Tongue (tissue), 2 donors: ENCODE measurements around the genes EMP1, MGP and ERP27.

DNA sequence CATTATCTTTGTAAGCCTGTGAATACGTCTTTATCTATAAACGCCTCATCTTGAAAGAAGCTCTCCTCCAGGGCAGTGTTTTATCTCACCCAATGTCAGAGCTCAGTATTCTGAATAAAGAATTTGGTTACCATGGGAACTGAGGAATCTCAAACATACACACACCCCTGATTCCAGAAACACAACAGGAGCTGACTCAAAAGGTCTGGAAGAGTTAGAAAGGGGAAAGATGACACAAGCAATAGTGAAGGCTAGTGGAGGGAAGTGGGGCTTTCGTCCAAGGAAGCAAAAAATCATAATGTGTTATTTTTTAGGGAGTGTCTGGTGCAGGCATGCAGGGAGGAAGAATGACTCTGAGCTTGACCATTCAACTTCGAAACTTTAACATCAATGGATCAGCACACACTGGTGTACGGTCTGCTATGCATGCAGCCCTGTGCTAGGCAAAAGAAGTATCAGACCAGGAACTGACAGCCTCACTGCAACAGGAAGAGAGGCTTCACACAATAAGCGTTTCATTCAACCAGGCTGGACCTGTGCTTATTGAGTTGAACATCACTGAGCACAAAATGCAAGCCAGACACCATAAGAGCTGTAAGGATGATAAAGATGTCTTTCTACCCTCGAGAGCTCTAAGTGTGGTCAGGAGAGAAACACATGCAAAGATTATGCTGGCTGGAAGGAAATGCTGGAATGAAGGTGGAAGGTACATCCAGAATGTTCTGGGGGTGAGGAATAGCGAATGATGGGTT, 20.2 kb downstream of the HEBP1 start:
- RAMPAGE, long total RNA: no peak

DNA sequence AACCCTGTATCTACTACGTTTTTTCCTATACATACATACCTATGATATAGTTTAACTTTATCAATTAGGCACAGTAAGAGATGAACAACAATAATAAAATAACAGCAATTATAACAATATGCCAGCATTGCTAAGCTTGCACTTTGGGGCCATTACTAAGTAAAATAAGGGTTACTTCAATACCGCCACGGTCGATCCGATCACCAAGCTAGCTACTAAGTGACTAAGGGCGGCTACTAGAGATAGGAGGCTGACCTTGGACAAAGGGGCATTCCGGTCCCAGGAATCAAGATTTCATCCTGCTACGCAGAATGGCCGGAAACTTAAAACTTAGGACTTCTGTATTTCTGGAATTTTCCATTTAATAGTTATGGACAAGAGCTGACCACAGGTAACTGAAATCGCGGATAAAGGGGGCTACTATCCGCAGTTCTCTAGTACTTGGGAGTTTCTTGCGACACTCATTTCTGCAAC, 811 bp downstream of the HEBP1 start:
- RAMPAGE, long total RNA: no peak

DNA sequence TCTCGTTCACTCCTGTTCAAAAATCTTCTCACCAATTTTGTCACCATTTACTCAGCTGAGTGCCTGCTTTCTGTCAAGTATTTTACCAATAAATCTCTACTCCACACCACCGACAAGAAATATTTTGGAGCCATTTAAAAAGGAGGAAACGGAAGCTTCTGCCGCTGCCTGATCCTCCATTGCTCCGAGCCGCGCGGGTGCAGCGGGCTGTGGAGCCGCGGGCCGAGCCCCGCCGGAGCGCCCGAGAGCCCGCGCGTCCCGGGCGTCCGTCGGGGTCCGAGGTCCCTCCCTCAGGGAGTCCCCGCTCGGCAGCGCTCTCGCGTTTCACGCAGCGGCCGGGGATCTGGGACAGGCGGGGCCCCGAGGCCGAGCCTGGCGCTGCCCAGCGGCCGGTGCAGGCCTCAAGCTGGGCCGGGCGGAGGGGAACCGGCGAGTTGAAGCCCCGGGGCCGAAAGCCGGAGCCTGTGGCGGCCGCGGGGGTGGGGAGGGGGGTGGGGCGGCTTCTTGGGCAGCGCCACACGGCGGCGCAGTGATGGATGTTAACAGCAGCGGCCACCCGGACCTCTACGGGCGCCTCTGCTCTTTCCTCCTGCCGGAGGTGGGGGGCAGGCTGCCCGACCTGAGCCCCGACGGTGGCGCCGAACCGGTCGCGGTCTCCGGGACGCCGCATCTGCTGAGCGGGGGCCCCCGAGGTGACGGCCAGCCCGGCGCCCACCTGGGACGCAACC, 1.1 kb upstream of the HEBP1 start:
- RAMPAGE, long total RNA: no peak

DNA sequence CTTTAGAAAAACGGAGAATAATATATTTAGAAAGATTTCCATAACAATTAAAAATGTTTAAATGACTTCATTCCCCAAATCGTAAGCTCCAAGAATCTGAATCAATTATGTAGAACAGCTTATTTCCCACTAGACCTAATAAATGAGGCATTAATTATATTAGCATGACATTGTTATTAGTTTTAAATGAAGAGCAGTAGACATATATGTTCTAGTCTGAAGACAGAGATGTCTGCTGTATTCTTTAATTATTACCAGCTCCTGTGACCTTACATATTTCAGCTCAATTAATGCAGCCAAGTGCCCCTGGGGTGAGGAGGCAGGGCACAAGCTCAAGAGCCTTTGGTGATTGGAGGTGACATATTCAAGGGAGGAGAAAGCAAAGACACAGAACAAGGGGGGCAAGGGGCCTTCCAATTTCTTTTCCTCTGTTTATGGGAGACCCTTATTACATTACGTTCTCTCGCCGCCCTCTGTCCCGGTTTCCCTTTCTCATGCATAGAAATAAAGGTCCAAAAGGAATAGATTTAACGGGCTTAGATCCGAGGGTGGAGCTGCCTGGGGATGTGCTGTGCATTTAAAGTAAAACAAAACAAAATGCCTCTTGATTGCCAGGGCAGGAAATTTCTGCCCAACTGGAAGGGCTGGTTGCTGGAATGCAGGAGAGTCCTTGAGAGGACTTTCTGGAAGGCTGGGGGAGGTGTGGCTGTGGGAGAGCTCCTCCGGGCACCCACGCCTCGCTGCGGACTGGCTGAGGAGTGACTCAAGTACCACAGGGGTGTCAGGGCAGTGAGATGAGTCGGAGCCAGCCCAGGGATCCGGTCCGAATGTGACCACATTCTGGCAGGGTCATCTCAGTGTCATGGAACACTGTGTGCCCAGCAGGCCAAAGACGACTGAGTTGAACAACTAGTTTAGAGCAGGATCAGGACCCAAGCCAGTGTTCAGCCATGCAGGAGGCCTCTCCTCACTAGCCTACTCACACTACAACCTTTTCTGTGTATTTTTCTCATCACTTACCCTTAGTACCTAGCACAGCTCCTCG, 32.0 kb upstream of the GSG1 start:
- RAMPAGE, long total RNA: no peak

GRCh38 chr12:13196308-13197021, at the start of gene EMP1:
EMP1 (plus strand) TSS chr12:13196726.
- RAMPAGE, long total RNA: no peak

DNA sequence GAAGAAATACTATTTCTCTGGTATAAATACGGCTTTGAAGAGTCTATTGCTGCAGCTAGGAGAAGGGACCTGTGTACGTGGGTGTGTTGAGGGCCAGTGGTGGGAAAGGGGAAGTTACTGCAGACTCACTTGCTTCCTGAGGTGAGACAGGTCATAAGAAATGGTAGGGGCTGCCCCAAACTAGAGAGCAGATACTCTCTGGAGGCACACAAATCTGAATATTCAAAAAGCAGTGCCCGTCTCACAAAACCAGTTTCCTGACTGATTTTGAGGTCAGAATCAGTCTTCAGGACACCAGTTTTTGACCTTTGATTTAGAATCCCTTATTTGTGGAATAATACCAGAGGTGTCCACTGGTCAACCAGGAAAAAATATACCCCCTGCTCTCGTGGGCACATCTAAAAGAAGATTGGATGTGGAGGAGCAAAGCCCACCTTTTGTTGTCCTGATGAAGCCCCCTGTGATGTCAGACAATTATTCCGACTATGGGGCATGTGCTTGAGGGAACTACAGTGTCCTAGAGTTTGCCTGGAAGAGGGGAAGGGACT, 340.1 kb downstream of the EMP1 start:
- RAMPAGE, long total RNA: no peak

DNA sequence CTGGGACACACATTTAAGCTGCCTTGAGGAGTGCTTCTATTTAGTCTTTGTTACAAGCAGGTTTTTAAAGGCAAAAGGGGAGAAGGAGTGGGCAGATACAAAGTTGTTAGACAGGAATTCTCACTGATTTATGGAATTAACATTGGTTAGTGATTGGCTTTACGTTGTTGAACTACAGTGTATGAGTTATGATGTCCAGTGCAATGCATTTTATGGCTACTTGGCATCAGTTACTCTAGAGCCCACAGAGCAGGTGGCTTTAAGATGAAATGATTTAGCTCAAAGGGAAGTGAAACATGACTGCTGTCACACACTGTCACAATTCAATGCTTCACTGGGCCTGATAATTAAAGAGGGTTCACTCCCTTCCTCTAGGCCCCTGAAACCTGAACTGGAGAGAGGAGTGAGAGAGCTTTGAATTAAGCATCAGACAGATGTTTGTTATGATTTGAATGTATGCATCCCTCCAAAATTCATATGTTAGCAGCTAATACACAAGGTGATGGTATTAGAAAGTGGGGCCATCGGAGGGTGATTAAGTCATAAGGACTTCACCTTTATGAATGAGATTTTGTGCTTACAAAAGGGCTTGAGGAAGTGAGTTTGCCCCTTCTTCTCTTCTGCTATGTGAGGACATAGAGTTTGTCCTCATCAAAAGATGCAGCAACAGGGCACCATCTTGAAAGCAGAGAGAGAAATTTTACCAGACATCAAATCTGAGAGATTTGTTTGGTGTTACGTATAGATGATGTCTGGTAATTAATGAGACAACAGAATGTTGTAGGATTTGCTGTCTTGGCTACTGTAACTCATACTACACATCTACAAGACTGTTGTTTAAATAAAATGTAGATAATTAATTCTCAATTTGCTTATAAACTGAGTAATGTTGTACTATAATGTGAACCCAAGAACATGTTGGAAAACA, 175.9 kb upstream of the GRIN2B start:
- RAMPAGE, long total RNA: no peak

DNA sequence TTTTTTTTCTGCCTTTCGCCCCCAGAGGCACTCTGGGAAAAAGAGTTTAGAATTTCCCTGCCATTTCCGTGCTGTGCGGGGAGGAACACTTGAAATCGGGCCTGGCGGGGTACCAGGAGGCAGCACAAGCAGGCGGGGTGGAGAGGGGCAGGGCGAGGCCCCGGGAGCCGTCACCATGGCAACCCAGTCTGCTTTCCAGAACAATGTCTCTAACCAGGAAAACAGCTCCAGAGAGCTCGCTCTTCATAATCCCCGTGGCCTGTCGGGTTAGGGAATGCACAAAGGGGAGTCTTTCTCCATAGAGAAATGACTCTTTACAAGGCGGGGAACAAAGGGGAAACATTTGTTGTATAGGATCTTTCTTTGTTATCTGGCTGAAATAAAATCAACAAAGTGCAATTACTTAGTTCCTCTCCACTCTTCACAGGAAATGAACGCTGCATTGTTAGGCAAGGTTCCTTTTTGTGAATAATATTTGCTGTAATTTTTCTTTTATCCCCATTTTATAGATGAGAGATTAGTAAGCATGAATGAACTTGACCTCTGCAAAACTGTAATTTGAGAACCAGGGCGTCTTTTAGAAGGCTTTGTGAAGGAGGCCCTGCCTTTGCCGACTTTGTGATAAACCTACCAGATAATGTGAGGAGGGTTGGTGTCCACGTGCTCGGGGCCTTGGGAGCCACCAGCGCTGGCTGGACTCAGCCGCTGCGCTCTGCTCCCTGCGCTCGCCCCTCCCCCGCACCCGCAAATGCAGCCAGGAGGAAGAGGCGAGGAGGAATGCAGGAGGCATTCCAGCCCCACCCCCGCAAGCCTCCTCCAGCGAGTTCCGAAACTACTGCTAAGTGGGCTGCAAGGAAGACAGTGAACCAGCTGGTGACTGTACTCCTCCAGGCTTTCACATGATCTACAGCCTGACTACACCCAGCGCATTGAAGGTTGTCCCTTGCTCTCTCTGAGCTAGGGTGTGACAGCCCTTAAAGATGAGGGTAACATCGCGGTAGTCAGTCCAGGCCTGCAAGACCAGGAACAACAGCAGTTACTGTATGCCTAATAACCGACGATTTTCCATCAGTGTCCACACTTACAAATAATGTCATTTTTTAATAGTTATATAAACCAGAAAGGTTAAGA, 105.1 kb upstream of the ATF7IP start:
- RAMPAGE, long total RNA: no peak

DNA sequence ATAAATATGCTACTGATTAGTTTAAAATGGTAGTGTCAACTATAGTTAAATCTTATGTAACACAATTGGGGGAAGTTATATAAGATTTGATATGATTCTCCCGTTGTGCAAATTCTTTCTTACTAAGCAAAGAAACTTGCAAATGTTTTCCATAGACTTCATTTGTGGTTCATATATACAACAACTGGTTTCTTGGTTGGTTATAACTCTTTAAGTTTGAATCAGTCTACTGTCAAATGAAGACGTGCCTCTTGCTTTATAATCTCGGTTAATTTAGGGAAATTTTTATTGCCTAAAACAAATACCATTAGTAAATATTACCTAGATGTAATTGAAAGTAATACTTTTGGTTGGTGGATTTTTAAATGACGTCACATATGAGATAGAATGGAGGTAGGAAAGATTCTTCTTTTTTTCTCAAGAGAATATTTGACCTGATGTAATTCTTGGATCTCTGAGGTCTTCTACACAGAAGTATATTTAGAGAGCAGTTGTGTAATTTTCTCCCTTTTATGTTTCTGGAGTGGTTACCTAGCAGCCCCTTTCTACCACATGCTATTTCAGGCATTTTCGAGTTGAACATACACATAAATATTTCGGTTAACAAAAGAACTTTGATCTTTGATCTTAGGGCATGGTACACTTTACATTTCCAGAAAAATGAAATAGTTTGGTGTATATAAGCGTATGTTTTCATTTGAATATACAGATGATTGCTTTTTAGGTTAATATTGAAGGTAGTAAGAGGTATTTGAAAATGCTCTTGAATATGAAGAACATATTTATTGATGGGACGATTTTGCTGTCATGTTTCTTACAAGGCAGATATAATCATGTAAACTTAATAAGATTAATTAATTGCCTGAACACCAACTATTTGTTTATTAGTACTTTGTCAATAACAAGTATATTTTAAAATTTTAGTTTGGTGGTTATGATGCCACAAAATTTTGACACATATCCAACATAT, 1.8 kb downstream of the ATF7IP start:
- RAMPAGE, long total RNA: no peak

GRCh38 chr12:14416446-14416977, 51.0 kb downstream of the ATF7IP start:
- RAMPAGE, long total RNA: no peak

DNA sequence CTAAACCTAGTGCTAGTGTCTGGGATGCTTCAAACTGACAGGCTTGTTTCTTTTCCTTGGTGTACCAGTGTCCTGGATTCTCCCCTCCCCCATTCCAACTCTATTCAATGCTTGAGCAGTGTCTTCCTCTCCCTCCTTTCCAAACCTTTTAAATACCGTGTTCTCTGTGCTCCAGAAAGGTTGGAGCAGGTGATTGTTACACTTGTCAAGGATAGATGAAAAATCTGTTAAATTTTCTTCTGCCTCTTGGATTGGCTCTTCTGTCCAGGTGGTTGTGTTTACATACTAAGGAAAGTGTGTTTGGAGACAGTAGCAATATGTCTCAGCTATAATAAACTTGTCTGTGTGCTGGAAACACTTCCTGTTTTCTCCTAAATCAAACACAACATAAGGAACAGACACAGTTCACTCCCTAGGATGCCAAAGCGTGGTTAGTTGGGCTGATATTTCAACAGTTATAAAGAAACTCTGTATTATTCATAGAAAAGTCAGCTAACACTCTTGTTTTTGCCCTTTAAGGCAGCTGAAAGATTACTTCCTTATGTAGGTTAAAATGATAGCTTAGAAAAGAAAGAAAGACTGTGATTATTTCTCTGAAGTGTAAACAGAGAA, 14.5 kb upstream of the GUCY2C start:
- RAMPAGE, long total RNA: no peak

DNA sequence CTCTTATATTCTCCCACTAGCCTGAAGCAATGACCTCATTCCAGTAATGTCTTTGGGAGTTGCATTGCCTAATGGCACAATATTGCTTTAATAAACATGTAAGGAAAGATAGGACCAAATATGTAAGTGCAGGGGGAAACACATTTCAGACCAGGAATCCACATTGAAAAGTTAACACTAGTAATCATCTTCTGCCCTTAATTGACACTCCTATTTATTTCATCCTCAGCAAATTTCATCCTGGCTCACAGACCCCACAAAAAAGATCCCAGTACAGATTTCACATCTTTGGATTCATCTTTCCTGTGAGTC, 1.6 kb downstream of the H2AJ start:
- RAMPAGE, long total RNA: no peak

DNA sequence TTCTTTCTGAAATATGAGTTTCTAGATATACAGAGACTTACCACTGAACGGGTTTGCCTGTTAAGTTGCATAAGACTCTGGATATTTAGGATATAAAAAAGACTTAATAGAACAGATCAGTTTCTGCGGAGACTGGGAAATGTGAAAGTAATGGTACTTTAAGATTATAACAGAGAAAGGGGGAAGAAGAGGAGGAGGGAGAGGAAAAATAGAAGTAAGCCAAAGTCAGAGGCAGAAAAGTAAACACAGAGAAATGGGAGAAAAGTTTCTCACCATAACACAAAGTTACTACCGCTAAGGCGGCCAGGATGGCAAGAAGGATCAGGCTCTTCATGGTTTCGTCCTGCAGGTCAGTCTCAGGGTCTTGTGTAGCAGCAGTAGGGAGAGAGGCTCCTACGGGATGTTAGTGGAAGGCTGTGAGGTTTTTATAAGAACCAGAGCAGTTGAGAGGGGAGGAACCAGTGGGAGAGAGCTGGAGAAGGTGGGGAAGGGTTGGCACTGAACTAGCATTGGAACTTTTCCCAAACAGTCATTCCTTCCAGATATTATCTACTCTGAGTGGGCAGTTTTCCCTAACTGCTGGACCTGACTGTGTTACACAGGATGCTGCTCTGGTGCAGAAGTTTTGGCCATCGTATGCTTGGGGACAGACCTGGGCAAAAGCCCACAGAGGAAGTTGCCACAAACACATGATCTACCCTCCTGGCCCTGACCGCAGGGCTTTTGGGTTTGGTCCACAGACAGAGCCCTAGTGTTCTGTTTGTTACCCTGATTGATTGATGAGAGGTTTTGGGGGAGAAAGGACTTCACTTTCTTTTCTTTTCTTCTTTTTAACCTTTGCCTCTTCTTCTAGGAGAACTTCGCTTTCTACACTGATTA, at the start of gene MGP:
Gene MGP (minus strand): TSS at position 397 of the 879 bp plus-strand sequence.
- RAMPAGE, long total RNA: start-site peak on the minus strand centred at position 388 of the sequence, 36 bp wide, 2,711 and 3,301 reads in 2 replicates

GRCh38 chr12:14938460-14938786, at the start of gene ERP27:
ERP27 (minus strand) TSS chr12:14938537.
- RAMPAGE, long total RNA: no peak

DNA sequence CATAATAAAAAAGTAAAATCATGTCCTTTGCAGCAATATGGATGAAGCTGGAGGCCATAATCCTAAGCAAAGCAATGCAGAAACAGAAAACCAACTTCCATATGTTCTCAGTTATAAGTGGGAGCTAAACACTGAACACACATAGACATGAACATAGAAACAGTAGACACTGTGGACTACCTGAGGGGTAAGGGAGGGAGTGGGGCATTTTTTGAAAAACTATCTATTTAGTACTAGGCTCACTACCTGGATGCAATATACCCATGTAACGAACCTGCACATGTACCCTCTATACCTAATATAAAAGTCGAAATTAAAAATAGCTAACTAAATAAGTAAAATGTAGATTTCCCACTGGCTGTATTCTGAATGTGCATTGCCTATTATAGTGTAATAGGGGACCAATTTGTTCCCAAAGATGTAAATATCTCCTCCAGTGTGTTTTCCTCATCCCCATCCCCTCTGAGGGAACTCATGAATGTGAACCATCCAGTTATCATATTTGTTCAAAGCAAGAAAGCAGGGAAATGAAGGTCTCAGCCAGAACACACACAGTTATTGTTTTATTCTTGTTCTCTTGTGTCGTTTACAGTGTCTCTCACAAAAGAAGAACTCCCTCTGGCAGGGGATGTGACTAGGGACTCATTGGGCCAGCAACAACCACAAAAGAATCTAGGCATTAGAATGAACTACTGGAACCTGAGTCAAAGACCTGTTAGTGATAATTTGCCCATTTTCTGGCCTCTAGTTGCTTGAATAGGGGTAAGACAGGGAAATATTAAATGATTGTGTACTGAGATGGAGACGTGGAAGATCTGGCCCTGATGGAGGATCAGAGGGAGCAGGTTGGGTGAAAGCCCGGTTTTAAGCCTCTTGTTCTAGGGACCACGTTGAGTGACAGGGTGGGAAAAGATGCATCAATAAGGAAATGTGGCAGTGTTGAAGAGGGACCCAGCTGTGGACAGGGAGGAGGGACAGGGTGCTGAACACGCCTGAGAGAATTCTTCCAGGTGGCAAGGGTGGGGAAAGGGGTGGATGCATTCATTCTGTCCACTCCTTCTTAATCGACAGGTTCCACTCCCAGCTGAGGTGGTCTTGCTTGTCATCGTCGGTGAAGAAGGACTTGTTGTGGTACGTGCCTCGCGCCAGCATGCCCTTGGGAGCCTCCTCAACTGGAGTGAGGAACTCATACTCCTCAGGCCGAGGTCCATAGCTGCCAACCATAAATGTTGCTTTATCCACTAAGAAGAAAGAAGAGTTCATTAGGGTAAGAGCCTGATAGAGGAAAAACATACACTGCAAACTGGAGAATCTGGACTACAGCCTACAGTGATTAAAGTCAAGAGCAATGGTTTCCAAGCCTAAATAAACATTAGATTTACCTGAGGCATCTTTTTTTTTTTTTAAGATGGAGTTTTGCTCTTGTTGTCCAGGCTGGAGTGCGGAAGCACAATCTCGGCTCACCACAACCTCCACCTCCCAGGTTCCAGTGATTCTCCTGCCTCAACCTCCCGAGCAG, 3.7 kb upstream of the ERP27 start:
- RAMPAGE, long total RNA: no peak

DNA sequence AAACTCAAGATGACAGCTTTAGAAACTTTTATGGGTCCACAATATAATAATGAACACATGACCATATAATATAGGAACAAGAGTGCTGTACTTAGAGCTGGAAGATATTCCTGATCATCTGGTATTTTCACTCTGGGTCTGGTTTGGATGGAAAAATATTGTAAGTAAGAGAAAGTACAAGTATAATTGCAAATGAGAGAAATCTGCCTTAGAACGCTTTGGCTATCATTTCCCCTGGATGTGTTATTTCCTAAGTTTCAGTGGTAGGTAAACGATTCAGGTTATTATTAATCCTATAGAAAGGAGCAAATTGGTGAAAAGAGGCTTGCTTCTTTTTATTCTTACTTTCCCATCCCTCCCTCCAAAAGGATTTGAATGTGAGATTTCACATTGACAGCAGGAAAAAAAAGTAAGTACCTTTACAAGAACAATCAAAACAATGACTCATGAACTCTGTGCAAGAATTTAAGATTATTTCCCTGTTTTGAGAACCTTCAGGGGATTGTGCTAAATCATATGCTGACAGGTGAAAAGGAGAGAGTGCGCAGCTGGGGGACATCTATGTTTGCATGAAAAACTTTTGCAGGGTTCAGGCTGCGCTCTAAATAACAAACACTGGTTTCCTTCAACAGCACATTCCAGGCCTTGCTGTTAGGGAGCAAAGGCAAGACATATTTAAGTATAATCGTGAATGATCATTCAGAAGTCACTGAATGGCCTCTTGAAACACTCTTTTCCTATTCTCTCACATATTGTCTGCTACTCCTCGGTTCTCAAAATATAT, 27.4 kb downstream of the RERG start:
- RAMPAGE, long total RNA: no peak

DNA sequence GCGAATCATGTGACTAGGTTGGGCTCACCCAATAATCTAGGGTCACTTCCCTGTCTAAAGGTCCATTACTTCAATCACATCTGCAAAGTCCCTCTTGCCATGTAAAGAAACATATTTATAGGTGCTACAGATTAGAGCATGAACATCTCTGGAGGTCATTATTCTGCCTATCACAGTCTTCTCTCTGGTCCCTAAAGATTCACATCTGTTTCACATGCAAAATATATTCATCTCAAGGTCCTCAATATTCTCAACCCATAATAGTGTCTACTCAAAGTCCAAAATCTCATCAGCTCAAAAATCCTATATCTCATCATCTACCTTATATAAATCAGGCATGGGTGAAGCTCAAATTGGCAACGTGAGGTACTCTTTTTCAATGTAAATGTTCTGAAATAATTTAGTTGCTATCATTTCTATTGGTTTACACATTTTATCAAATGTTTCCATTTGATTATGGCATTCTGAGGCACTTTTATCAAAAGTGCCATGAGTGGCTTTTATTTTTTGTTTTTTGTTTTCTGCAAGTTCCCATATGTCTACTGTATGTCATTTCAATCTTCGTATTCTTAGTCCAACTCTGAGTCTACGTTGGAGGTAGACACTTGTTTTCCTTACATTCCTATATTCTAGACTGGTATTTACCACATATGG, 22.2 kb downstream of the RERG start:
- RAMPAGE, long total RNA: no peak

DNA sequence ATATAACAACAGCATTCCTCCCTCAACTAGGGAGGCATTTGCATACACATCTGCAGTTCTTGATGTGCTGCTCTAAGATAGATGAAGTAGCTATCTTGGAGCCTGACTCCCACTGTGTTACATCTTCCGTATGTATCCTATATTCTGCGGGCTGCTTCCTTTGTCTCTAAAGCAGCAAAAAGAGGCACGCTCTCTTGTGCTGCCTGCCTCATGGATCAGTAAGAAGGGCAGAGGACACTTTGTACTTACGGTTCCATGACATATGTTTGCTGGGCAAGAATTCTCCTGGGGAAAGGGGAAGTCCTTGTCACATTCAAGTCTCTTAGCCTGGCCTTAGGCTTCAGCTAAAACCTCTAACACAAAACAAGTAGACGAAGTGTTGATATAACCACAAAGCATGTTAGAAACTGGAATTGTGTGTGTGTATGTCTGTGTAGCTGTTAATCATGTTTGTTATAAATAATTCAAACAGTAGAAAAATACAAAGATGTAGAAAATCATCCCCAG, 2.5 kb upstream of the RERG start:
- RAMPAGE, long total RNA: no peak

GRCh38 chr12:15546138-15547006, 224.1 kb downstream of the PTPRO start:
- RAMPAGE, long total RNA: no peak

DNA sequence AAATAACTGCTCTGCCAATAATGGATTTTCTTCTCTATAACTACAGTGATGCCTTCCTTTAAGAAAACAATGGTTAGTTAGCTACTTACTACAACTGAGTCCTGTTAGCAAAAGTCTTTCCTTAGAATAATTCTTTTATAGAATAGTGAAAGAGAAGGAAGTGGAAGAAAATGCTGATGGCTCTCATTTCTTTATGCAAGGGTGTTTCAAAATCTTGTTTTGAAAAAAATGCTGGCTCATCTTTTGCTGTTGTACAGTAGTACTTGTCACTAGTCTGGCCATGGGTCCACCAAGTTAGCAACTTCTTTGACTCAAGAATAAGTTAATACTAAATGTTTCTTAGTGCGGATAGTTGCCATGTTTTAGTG, 225.3 kb downstream of the PTPRO start:
- RAMPAGE, long total RNA: no peak